Temporal lobe (tissue), 2 donors: ENCODE measurements around a stretch of chr15.

- RAMPAGE, long total RNA = no peak
Observed at GRCh38 chr15:100573113-100573896, 28.7 kb downstream of the LINS1 start.

DNA sequence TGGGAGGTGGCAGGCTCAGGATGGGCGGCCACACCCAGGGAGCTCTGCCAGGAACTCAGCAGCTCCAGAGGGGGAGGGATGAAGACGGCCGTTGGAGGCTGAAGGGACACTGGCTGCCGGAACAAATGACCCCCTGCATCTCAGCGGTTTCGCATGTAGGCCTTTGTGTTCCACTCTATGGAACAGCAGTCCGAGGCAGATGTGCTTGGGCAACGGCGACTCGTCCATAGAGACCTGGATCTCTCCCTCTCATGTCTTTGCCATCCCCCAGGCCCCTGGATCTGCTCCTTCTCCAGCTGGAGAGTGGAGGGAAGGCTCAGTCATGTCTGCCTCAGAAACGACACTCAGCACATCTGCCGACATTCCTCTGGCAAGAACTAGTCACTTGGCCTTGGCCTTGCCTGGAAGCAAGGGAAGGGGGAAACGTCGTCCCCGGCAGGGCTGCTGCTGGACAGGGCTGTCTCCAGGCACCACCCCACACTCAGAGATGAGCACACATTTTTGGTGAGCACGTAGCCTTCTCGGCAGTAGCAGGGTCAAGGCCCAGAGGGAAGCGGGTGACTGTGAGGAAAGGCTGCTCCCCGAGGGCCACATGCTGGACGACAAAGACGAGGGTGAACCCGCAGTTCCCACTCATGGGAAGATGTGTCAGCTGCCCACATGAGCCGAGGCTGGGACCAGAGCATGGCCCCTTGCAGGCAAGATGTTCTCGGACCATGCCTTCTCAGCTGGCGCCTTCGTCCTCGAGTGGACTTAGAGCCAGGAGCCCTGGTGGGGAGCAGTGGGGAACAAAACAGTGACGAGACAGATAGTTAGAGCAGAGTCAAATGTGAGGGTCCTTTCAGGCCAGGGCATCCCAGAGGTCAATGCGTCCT, 83.9 kb downstream of the ASB7 start:
- RAMPAGE, long total RNA = no peak

GRCh38 chr15:100878946-100879755, 480 bp upstream of the ALDH1A3 start:
- RAMPAGE, long total RNA = no peak

DNA sequence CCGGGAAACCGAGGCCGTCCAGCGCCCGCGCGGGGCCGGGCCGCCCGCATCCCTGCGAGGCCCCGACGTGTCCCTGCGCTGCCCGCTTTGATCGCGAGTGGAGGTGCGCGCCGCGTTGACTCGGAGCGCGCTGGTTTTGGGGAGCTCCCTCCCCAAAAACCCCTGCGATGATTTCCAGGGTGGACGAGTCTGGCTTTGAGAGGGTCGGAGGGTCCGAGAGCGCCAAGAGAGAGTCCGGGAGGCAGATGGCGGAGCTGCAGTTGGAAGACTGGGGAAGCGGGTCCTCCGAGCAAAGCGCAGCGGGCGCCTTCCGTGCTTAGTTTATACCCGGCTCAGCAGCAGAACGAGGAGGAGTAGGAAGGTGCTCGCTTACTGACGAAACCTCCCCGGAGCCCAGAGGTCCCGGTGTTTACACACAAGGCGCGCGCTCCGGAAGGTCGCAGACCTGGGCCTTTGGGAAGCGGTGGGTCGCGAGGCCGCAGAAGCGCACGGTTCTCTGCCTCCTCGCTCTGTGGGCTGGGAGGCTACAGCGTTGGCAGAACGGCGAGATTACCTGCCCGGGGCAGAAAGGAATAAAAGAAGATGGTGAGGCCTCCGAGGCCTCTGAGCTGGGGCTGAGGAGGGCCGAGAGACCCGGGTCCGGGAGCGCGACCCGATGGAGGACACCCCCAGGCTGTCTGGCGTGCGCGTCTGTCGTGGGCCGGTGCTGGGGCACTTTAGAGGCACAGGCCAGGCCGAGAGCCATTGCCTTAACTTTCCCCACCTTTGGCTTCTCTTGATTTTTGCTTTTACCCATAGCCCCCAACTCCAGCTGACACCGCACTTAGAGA, 810 bp downstream of the ALDH1A3 start:
- RAMPAGE, long total RNA = no peak

DNA sequence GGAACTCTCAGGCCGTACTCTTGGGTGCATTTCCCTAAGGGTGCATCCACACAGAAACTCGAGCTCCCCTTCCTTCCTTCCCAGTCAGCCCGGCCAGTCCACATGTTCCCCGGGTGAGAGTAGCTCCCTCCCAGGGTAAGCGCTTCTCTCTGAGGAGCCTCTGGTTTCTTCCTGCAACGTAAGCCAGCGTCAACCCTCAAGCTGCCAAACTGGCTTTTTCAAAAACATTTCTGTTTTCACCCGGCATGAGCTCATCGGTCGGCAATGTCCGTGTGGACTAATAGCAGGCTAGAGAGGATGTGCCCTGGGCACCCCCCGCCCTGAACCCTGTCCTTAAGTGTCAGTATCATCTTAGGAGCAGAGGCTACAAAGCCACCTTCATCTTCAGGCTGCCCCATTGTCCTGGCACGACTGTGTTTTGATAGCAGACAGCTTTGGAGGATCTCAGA, 9.7 kb downstream of the ALDH1A3 start:
- RAMPAGE, long total RNA = no peak

DNA sequence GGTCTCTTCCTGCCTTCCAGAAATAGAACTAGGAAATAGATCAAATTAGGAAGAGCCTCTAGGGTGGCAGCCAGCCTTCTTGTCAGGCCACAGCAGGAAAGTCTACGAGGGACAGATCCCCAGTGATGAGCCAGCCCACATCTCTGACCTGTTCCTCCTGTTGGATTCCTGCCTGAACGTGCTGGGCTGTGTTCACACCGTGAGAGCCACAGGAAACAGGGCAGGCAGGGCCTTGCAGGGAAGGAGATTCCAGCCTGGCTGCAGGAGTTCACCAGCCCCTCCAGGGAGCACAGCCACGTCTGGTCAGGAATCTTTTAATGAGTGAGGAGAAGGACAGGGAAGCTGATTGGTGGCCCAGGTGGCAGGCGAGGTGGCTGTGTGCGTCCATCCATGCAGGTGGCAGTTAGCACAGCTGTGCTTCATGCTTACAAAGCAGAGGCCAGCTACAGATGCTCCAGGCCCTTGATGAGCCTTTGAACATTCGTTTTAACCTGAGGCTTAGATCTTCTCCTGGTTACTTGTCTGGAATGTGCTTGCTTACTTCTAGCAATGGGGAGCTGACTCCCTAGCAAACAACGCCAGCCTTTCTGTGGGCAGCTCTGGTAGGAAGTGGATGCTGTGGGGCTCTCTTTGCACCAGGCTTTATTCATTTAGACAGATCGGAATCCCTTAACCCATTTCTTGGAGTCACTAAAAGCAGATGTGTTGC, 10.5 kb downstream of the LRRK1 start:
- RAMPAGE, long total RNA = no peak

- RAMPAGE, long total RNA = no peak
Observed at GRCh38 chr15:101023916-101024599, 104.9 kb downstream of the LRRK1 start.

GRCh38 chr15:101045251-101045591, 126.1 kb downstream of the LRRK1 start:
- RAMPAGE, long total RNA = no peak

DNA sequence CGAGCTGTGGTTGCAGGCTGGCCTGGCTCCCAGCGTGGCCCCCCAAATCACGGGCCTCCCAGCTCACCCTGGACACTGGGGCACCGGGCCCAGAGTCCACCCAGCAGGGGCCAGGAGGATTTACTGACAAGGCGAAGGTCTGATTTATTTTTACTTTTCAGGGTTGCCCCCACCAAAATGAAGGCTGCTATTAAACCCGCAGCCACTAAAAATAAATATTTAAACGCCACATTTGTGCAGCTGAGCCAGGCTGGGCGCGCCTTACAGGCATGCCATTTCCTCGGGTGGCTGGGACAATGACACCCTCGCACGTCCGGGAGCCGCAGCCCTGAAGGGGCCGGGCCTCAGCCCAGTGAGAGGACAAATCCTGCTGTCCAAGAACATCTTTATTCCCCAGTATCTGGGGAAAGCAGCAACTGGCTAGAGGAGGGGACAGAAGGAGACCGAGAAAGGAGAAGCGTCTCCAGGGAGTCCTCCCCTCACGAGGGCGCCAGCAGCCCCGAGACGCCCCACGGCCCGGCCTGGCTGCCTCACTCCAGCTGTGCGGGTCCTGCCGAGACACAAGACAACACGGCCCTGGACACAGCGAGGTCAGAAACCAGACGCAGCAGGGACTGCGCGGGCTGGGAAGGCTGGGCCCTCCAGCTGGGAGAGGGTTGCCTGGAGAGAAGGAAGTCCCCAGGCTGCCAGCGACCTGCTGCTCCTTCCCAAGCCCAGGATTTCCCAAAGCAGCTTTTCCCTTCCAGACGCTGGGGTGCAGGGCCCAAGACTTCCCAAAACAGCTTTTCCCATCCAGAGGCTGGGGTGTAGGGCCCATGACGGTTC, 130.3 kb downstream of the CHSY1 start:
- RAMPAGE, long total RNA = no peak

- RAMPAGE, long total RNA = no peak
Observed at GRCh38 chr15:101177861-101178650, 73.8 kb downstream of the CHSY1 start.

- RAMPAGE, long total RNA = no peak
Observed at GRCh38 chr15:101296176-101296491, 1.1 kb upstream of the SNRPA1 start.

GRCh38 chr15:101322561-101323031, 27.5 kb upstream of the SNRPA1 start:
- RAMPAGE, long total RNA = no peak

GRCh38 chr15:101329948-101330234, 34.8 kb upstream of the SNRPA1 start:
- RAMPAGE, long total RNA = no peak

DNA sequence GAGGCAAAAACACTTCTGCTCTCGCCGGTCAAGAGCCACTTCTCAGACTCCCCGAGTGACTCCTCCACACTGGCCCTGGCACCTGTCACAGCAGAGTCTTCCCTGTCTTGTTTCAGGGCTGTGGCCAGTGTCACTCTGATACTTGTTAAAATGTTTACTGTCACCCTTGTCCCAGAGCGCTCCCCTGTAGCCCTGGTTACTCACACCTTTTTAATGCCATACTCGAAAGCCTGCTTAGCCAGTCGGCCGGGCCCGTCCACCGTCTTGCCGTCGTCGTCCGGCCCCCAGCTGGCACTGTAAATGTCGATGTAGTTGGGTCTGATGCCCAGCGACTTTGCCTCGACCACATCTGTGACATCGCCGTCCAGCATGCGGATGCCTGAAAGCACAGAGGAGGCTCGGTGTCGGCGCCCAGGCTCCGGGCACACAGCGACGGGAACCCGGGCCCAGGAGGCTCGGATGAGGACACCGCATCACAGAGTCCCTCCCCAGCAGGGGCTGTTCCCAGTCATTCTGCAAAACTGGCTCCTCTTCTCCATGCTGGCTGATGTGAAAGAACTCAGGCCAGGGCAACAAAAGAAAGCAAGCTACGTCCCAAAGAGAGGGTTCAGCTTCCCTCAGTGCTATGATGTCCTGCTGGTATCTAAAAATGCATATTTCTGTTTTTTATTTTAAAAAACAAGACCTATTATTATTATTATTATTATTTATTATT, 91.2 kb downstream of the PCSK6 start:
- RAMPAGE, long total RNA = no peak

DNA sequence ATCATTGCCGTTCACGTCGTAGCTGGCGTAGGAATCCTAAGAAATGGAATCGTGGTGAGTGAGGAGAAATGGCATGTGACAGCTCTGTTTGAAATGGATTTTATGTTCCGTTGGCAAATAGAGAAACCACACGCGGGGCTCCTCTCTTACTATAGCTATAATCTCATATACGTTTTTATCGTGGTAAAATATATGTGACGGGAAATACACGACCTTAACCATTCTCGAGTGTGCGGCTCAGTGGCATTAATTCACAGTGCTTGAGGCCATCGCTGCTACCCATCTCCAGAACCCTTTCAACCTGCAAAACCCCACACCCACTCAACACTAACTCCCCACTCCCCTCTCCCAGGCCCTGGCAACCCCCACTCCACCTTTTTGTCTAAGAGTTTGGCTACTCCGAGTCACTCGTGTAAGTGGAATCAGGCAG, 59.5 kb downstream of the PCSK6 start:
- RAMPAGE, long total RNA = no peak

DNA sequence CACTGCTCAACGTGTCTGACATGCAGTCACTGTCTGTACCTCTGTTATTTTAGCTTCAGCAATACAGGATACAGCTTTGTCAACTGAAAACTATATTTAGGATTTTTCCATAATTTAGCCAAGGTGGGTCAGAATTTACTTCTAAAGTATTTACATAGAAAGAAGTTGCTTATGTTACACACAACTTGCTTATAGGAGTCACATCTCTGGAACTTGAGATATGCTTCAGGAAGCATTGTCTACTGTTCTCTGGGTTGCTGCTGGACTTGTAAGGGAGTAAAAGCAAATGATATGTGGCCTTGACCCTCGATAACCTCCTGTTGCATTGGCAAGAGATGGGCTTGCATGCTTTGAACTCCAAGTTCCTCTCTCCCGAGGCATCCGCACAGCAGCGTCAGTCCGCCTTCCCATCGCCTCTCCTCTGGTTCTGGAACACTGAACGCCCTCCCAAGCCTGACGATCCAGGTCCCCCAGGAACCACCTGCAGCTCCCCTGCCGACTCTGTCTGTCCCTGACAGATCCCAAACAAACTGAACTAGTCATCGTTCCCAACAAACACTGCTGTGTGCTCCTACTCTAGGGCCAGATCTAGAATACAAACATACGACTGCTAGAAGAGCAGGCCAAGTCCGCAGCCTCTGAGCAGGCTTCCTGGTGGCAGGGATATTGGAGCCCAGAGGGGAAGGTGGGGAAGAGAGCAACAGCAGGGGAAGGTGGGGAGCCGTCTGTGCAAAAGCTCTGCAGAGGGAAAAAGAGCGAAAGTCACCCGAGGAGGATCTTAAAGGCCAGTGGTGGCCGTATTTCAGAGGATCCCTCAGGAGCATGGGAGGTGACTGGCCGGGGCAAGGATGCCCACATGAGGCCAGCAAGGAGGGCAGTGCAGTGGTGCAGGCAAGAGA, 51.0 kb downstream of the PCSK6 start:
- RAMPAGE, long total RNA = no peak

- RAMPAGE, long total RNA = no peak
Observed at GRCh38 chr15:101501587-101502369, 12.3 kb upstream of the PCSK6 start.

- RAMPAGE, long total RNA = no peak
Observed at GRCh38 chr15:101651655-101651797, 655 bp downstream of the TM2D3 start.